Subcutaneous preadipocyte (primary cell): ENCODE data around the genes TSC22D2, SIAH2 and SUCNR1.

- CAGE, long polyA plus RNA = no peak
Measured at GRCh38 chr3:150362758-150363463, 45.2 kb upstream of the TSC22D2 start.

DNA sequence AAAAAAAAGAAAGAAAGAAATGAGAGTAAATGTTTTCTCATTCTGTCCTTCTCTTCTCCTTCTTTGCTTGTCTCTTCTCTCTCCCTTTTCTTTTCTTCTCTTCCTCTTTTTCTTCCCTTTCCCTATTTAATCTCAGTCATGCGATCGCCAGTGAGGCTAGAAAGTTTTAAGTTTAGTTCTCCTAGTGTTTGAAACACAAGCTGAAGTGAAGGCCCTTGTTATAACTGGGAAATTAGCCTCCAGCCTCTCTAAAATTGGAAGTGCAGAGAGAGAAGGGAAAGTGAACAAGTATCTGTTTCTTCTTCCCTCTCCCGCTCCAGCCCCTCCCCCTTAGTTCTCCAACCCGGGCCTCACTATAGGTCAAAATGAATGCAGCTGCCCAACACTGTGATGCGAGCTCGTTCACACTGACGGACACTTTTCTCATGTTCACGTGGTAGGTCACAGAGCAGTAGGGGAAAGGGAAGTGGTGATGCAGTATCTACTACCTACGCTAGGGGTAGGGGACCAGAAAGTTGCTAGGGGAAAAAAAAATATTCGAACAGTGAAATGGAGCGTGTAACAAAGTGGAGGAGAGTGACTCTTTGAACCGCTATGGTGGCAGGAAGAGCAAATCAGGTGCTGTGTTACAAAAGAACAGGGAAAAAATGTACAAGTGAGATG lies 23.4 kb upstream of the TSC22D2 start:
- CAGE, long polyA plus RNA = no peak

DNA sequence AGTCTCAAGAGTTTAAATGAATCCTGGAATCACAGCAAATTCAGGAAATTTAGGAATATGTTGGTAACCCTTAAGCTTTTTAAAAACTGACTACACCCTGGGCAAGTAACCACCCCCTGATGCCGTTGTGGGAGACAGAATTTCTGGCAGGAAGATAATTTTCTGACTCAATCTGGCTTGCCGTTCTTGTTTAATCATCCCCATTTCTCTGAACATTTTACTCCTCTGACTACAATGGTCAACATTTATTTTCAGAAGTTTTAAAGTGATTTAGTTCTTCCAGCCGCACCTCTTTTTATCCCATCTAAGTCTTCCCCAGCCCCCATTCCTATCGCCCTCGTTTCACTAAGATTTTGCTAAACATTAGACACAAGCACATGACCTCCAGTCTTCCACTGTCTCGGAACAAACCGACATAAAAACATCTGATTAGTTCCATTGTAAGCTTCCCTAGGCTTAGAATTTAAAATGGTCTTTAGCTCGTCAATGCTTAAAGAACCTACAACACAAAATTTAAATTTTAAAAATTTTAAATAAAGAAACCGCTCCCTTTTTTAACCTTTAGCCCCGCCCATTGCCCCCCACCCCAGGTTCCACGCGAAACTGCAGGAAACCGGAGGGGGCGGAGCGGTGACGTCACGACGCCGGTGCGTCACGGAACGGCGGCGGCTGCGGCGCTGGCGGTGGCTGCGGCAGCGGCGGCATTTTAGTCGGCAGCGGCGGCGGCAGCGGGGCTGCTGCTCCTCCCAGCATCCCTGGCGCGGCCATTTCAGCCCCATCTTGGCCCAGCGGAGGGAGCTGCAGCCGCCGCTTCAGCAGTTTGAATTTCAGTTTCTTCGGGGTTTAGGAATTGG lies at the start of gene TSC22D2:
Gene TSC22D2, plus strand, starts transcription at position 709 of the 854 bp plus-strand sequence.
- CAGE, long polyA plus RNA = no peak

GRCh38 chr3:150441375-150442187 lies 33.5 kb downstream of the TSC22D2 start:
- CAGE, long polyA plus RNA = no peak

DNA sequence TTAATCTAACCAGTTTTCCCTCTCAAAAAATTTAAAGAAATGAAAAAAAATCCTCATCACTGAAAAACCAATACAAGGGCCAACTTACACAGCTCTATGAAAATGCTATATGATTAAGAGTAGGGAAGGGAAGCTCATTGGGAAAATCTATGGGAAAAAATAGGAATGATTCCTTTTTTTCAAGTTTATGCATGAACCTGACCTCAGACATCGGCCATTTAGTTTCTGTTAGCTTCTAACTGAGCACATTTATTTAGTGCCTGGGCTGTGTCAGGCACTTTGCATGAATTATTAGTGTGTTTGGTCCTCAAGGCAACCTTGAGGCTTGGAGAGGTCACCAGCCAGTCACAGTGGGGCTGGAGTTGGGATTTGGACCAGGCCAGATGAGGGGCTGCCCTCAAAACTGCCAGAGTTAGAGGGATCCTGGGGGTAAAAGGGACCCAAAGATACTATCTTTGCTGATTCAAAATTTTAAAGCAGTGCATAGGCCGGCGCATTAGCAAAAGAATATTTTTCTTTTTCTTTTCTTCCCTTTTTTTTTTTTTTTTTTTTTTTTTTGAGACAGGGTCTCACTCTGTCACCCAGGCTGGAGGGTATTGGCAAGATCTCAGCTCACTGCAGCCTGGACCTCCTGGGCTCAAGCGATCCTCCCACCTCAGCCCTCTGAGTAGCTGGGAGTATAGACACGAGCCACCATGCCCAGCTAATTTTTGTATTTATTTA lies 8.0 kb downstream of the SIAH2 start:
- CAGE, long polyA plus RNA = no peak

DNA sequence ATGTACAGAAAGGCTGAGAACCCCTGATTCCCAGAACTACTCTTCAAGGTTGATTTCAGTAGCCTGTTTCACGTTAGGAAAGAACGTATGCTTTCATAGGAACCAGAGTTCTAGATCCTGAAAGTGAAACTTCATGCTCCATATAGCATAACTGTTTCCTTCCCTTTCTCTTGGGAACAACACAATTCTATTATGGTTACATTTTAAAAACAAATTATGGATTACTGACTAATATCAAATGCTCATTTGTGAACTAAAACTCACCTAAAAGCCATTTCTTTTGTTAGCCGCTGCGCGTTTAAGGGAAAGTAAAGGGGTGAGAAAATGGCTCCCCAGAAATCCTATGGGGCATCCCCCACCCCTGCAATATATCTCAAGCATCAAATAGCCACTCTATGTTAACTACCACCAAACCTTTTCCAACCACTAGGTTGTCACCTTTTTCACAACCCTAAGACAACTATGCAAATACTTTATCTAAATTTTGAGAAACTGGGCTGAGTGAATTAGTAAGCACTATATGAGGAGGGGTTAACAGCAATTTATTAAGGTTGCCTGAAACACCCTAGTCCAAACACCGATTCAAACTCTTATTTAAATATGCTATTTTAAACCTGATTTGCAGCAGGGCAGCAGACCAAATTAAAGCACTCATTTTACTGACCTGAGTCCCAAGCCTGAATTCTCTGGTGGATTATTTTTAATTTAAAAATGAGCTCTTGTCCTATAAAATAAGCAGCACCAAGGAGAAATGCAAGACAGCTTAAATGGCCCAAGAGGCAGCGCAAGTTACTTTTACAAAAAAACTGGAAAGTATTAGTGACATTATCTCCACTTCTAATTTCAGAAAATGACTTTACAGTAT lies 2.3 kb downstream of the SIAH2 start:
- CAGE, long polyA plus RNA = no peak

- CAGE, long polyA plus RNA = no peak
Measured at GRCh38 chr3:150762247-150763032, 529 bp downstream of the SIAH2 start.

- CAGE, long polyA plus RNA = no peak
Measured at GRCh38 chr3:150763033-150763708, at the start of gene SIAH2. Gene SIAH2 (minus strand): TSS chr3:150763169.

DNA sequence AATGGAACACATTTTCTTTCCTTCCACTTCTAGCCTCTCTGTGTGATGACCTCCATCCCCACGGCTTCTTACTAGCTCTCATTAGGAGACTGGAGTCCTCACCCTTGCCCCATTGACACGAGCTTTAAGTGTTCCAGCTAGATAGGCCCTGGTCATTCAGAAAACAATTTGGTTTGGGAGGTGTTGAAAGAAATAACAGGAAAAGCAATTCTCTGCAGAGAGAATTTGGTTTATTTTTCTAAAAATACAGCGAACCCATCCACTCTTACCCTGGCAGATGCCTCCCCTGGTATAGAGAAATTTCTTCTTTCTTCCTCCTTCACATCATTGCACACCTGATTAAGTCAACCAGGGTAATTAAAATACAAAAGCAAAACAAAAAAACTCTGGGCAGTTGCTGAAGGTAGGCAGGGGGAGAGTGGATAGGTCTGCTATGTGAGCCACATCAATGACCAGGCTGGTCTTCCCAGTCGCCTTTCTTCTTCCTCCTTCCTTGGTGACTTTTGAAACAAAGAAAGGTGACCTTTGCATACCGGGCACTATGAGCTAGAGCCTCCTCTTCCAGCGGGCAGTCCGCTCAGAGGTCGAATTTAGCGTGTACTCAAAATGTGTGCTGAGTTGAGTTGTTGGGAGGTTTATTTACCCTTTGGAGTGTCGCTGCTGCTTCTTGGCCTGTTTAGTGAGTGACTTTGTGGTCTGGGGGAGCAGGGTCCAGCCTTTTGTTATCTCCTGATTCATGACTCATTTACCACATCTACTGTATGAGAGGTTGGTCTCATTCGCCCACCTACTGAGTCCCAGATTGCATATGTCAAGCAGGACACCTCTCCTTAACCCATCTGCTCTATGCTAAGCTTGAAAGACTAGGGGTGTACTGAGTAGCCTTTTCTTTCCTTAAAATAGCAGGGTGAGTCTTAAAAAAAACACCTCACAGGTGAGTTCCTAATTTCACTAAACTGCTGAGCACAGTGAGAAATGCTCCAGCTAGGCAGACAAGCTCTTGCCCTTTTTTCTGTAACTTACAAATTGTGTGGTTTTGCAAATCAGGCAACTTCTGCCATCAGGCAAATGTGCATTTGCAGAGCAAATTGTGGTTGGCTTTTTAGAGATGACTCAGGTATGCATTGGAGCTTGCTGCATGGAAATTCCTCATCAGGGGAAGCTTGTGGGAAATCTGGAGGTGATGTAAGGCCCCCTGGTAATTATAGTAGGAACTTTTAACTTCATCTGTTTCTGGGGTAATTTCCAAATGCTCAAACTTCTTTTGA lies 3.0 kb upstream of the SIAH2 start:
- CAGE, long polyA plus RNA = no peak

DNA sequence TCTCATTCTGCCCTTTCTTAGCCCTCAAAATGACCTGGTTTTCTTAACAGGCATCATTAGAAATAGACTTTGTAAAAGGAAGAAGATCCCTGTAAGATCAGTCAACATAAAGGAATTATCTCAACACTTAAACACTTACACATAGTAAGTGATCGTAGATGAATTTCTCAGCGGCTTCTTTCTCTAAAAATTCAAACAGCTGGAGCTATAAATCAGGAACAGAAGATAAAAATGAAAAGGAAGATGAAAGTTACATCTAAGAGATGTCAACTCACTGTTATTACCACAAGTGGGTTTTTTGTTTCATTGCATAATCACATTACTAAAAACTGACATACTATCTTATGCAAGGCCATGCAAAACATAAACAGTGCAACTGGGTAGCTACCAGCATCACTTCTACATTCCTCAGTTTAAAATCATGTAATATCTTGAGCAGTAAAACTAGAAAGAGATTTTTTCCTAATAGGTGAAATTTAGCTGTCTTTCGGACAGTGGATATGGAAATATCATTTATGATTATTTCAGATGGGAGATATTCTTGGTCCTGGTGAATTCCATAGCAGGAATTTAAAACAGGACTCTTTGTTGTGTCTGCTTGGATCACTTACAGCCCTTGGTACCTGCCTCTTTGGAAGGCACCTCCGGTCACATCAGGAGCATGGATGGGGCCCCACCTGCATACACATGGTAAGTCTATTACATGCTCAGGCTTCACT lies 14.9 kb downstream of the MINDY4B start:
- CAGE, long polyA plus RNA = no peak

DNA sequence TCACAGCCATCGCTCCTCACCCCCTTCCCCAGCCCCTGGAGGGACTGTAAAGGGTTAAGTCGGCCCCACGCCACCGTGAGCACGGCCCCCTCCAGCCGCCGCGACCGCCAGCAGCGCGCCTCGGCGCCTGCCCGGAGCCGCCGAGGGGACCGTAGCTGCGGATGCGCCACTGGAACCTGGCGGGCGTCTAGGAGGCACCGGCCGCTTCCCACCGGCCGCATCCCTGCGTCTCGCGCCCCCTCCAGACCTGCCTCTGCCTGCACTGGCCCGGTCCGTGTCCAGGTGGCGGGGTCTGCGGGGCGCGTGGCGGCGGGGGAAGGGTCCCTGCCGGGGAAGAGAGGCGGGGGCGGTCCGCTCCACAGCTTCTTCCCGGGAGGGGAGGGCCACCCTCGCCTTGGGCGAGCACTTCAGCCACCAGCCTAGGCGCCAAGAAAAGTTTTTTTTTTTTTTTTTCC lies 608 bp downstream of the MED12L start:
- CAGE, long polyA plus RNA = no peak

DNA sequence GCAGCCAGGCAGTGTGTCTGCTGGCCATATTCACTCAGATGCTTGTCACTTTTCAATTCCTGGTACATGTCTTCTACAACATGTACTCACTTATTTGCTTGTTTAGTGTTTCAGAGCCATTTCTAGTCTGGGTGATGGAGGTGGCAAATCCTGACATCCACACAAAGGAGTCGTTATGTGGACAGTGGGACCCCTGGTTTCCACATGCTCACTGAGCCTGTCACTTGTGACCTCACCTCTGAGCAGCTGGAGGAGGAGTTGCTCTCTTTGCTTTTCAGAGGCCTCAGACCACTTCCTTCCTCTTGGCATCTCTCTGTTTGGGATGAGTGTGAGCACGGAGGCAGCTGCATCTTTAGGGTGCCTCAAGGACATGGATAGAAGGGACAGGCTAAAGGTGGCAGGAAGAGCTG lies 32.0 kb downstream of the GPR171 start:
- CAGE, long polyA plus RNA = no peak

GRCh38 chr3:151265074-151265273 lies 13.4 kb downstream of the P2RY14 start:
- CAGE, long polyA plus RNA = no peak

DNA sequence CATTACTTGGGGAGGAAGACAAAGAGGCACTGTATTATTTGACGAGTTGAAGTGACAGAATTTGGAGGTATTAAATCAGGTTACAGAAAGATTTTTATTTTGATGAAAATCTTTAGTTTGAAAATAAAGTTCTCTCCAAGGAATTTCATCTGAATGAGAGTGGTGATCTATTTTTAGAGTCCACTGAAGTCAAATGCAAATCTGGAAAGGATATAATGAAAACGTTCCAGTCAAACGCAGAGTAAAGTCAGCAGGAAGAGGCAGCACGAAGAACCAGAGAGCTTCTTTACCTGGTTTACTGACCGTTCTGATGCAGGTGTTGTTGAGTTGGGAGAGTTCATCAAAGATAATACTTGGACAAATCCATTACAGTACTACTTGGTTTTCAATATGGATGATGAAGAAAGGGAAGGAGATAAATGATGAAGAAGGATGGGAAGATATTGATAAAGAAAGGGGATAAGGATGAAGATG lies 8.7 kb downstream of the P2RY14 start:
- CAGE, long polyA plus RNA = no peak

- CAGE, long polyA plus RNA = no peak
Measured at GRCh38 chr3:151839054-151839253, 25.0 kb downstream of the AADAC start.

- CAGE, long polyA plus RNA = no peak
Measured at GRCh38 chr3:151873302-151873972, at the start of gene SUCNR1. Gene SUCNR1 (plus strand): TSS chr3:151873643.

- CAGE, long polyA plus RNA = no peak
Measured at GRCh38 chr3:151875740-151876206, 2.3 kb downstream of the SUCNR1 start.

DNA sequence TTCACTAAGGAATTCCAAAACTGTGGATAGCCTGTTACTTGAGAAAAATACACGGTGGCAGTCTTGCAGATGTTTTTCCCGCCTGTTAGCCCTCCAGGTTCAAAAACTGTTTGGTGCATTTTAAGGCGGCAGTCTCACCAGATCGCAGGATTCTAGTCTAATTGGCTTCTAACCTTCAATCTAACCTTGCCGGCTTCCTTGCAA lies 544 bp upstream of the MBNL1 start:
- CAGE, long polyA plus RNA = no peak

DNA sequence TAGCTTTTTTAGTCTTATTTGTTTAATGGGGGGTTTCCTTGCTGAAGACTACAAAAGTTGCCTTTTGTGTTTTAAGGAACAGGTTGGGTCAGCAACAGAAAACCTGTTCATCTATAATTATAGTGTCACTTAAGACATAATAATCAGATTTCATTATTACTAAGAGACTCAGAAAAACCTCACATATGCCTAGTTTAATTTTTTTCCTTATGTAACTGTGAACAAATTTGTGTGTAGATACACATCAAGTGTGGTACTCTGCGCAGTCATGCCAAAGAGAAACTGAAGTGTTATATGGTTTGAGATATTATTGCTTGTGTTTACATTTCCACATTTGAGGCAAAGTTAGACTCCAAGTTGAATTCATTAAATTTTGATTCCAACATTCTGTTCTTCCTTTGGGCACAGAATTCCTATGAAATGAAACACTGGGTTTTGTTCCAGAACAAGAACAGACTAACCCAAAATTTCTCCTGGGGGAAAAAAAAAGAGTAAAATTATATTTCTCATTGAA lies 2.2 kb downstream of the MBNL1 start:
- CAGE, long polyA plus RNA = no peak

DNA sequence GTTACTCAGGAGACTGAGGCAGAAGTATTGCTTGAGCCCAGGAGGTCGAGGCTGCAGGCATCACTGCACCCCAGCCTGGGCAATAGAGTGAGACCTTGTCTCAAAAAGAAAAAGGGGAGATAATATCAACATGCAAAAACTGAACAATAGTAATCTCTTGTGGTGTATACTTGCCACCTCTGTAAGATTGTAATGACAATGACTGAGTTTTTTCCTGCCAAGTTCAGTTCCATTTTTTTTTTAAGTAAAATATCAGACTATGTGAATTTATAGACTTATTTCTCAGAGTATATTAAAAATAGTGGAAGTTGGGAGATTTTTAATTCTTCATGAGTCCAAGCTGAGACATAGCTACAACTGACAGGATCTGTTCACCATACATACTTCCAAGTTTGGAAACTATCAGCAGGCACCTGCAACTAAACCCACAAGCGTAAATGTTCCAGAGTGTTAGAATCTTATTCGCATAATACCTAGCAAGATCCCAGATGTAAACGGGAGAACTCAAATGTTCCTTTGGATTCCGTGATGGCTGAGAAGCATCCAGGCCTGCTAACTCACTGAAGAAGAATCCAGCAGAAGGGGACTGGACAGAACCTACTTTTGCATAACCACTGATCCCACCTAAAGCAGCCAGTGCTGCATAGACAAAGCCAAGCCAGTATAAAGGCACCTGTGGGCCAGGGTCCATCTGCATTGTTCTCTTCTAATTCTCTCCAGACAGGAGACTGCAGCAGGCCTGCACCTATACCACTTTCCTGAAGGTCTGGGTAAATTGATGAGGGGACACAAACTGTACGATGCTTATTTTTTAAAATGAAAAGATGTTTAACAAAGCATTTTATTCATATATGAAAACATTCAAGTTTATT lies 71.7 kb downstream of the MBNL1 start:
- CAGE, long polyA plus RNA = no peak